Fibroblast of villous mesenchyme (primary cell): ENCODE results near the gene GDNF.

- CAGE, long polyA plus RNA = no peak
Observed at GRCh38 chr5:36689095-36689683, 82.8 kb downstream of the SLC1A3 start.

DNA sequence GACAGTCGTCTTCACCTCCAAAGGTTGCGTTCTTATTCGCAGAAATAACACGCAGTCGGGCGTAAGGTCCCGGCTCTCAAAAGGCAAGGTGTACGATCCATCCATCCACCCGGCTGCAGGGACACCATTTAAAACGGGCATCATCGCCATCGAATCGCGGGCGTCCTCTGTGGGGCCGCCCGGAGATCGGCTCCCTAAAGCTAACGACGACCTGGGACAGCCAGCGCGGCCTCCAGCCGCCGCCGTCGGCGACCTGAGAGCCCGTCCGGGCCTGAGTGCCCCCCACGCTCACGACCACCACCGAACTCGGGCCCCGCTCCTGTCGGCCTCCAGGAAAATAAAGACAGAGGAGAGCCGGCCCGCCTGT, 442 bp upstream of the NIPBL start:
- CAGE, long polyA plus RNA = no peak

DNA sequence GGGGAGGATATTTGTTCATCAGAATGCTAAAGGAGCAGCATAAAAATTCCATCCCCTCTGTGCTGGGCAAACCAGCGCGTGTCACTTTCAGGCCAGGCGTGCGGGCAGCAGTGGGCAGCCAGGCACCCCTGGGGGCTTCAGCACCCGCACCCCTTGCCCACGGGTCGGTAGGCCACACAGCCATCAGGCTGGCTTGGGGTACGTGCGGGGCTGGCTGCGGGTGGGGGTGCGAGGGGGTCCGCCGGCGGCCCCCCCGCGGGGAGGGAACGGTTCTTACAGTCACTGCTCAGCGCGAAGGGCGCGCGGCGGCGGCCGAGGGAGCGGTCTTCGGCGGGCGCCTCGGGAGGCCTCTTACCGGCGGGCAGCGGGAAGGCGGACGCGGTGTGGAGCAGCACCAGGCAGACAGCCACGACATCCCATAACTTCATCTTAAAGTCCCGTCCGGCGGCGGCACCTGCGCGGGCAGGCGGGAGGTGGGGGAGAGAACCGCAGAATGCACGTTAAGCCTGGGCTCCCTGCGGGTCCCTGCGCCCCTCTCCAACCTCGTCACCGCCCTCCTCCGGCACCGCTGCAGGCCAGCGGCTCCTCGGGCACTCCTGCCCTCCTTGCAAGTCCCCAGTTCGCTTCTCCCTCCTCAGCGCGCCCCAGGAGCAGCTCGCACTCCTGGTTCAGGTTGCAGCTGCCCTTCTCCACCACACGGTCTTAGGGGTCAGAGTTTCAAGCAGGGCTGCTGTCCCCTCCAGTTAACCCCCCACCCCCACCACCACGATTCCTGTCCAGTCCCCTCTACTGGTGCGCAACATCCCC, 5.3 kb downstream of the GDNF start:
- CAGE, long polyA plus RNA = no peak

DNA sequence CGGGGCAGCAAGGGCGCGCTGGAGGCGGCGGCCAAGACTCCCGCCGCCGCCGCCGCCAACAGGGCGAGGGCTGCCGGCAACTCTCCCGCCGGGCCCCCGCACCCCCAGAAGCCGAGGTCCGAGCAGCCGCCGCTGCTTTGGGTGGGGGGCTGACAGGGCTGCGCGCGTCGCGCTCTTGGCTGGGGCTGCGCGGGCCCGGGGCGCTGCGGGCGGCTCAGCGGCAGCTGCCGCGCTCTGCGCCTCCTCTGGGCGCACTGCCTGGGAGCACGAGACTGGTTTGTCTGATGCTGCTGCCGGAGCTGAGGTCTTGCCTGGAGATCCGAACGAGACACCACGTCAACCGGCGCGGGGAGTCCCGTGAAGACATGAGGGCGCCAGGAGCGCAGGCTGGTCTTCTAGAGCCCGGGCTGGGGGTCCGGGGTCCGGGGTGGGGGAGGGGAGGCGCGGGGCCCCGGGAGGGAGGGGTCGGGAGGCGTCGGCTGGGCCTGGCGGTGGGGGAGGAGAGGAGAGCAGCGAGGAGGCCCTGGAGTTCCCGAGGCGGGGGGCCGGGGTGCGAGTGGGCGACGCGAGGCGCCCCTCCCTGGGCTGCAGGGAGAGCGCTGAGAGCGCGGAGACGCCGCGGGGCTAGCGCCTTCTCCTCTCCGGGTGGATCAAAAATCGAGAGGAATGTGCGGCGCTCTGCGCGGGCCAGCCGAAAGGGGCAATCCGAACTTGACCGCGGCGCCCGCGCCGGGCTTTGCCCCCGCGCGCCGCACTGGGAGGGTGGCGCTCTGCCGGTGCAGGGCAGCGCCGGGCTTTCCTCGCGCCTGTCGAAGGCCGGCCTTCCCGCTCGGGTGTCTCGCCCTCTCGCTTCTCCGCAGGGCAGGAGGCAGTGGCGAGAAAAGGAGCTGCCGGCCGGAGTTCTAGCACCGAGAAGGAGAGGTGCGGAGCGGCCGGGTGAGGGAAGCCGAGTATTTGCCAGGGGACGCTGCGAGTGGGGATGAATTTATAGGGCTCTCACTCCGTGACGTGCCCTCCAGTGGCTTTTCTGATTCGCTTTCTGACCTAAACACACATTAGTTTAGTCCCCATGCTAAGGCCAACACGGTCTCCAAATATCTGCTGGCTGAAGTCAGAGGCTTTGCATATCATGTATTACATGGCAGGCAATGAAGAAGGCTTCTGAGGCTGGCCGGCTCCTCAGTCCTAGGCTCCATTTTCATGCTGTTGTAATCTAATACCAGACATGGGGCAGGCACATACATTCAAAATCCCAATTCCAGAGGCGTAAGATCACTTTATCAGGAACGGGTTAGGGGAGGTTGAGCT, at the start of gene GDNF:
Gene GDNF, minus strand, starts transcription at position 389 of the 1,308 bp plus-strand sequence.
- CAGE, long polyA plus RNA = no peak

DNA sequence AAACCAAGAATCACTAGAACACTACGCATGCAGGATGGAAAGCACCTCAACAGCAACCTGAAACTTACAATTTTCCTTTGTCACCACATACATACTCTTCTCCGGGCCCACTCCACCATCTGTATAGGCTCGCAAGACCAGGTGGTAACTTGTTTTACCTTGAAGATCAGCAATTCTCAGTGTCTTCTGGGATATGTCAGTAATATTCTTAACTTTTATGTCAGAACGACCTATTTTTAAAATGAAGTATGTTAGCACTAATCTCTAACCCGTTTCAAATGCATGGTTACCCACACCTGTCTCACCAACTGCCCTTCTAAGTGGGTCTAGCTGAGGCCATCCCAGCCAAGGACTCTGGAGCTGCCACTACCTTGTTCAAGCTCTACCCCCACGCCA, 70.7 kb downstream of the LIFR start:
- CAGE, long polyA plus RNA = no peak

DNA sequence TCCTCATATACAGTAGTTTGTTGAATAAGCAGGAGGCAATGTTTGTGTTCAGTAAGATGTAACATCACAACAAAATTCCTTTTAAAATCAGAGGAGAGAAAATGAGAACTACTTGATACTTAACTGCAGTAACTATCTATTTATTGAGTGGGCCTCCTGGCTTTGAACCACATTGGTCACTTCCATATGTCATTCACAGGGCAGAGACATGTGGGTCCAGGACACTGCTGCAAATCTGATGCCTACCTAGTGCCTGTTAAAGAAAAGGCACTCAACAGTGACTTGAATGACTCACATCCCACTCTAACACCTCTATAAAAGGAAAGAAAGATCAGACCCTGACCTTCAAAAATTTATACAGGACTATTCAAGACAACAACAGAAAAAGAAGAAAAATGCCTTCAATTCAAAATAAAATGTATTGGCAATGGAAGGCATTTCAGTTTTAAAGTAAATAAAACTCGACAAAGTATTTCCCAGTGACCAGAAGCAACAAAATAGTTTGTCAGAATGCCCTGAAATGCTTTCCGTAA, 8.1 kb downstream of the LIFR start:
- CAGE, long polyA plus RNA = no peak

DNA sequence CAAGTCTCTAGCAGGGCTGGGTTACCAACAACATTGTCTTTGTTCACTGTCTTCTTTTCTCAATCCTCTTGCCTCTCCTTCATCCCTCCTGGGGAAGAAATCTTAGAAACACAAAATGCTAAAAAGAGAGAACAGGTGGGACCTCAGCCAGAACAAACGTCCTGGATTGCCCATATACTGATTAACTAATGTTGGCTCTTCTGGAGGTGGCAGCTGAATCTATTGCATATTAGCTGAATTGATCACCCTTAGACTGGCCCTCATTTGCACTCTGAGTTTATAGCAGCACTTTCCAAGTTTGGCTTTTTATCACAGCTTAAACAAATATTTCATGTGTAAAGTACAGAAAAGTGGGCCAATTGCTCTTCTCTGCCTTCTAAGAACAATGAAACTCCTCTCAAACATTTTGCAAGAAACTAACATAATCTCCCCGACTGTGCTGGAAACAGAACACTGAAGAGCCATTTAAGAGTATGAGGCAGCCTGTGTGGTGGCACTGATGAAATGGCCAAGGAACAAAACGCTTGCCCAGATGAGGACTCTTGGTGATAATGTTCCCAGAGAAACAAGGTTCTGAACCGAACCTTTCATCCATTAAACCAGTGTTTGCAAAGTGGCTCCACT, 83.0 kb upstream of the LIFR start:
- CAGE, long polyA plus RNA = no peak

GRCh38 chr5:38650196-38650549, 93.7 kb upstream of the LIFR start:
- CAGE, long polyA plus RNA = no peak

DNA sequence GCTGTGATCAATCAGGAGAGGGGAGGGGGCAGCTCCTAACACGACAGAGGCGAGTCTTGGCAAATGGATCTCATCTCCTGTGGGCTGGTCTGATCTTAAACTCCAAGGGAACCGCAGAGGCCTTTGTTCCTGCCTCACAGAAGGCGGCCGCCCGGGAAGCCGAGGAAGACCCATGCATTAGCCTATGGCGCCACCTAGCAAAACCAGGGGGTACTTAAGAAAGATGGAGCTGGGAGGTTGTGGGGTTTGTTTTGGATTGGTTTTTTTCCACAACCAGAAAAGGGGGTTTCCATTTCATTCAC, 36.1 kb upstream of the OSMR start:
- CAGE, long polyA plus RNA = no peak

- CAGE, long polyA plus RNA = no peak
Observed at GRCh38 chr5:38825533-38825839, 20.3 kb upstream of the OSMR start.

GRCh38 chr5:38871971-38872629, 26.3 kb downstream of the OSMR start:
- CAGE, long polyA plus RNA = no peak

DNA sequence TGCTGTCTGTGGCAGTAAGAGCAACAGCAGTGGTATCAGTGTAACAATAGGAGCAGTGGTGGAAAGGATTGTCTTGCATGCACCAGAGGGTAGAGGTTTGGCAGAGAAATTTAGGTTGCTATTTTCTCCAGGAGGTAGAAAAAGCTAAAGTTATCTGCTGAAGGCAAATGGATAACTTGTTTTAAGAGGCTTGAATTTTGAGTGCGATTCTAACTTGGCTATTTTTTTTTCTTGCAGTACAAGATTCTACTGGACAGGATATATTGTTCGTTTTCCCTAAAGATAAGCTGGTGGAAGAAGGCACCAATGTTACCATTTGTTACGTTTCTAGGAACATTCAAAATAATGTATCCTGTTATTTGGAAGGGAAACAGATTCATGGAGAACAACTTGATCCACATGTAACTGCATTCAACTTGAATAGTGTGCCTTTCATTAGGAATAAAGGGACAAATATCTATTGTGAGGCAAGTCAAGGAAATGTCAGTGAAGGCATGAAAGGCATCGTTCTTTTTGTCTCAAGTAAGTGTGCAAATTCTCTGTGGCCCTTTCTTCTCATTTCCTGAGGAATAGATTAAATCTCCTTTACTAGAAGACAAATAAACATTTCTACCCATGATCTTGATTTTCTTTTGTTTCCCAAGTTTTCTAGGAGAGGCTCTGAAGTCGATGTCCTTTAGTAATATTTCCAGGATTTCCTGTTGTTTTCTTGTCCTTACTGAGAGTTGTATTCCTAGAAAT, 37.9 kb downstream of the OSMR start:
- CAGE, long polyA plus RNA = no peak

DNA sequence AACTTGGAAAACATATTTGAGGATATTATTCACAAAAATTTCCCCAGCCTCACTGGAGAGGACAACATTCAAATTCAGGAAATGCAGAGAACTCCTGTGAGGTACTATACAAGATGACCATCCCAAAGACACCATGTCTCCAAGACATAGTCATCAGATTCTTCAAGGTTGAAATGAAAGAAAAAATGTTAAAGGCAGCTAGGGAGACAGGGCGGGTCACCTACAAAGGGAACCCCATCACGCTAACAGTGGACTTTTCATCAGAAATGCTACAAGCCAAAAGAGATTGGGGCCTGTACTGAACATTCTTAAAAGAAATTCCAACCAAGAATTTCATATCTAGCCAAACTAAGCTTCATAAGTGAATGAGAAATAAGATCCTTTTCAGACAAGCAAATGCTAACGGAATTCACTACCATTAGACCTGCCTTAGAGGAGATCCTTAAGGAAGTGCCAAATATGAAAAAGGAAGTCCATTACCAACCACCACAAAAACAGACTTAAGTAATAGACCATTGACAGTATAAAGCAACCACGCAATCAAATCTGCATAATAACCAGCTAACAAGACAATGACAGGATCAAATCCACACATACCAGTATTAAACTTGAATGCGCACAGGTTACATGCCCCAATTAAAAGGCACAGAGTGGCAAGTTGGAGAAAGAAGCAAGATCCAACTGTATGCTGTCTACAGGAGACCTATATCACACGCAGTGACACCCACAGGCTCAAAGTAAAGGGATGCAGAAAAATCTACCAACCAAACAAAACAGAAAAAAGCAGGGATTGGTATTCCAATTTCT, 63.7 kb downstream of the OSMR start:
- CAGE, long polyA plus RNA = no peak

GRCh38 chr5:38956577-38957330, 110.9 kb downstream of the OSMR start:
- CAGE, long polyA plus RNA = no peak

GRCh38 chr5:38990743-38991286, 83.4 kb downstream of the RICTOR start:
- CAGE, long polyA plus RNA = no peak

DNA sequence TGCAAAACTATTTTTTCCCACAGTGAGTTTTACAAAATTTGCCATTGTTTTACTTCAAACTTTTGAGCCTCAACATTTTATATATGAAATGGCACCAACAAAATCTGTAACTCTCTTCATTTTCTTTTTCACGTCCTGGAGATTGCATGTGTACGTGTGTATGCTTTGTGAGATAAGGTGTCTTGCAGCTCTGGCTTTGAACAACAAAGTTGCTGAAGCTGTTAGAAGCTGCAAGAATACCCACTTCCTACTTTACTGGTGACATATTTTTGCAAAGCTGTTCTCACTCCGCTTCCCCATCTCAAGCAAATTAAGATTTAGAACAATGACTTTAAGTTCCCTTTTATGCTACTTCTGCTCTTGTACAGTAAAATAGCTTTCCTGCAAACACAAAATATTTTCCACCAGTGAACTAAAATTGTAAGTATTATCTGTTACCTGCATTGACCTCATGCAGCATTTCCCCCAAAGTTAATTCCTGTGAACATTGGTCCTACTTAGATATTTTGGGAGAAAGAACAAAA, 41.7 kb downstream of the FYB1 start:
- CAGE, long polyA plus RNA = no peak

DNA sequence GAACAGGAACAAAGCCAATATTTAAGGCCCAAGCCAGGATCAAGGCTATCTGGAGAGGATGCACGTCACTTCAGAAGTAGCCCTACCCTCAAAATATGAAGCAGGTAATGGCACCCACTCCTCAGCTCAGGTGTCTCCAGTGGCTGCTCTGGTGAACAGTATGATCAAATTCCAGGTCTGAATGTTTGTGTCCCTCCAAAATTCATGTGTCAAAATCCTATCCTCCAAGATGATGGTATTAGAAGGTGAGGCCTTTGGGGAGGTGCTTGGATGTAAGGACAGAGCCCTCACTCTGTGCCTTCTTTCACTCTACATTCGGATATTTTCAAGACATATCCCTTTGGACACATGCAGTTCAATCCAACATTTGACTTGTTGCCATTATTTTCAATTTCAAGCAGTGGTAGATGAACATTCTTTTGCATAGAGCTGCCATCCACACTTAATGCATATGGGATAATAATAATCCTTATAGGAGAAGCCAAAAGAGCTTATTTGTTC, 44.5 kb upstream of the FYB1 start:
- CAGE, long polyA plus RNA = no peak

DNA sequence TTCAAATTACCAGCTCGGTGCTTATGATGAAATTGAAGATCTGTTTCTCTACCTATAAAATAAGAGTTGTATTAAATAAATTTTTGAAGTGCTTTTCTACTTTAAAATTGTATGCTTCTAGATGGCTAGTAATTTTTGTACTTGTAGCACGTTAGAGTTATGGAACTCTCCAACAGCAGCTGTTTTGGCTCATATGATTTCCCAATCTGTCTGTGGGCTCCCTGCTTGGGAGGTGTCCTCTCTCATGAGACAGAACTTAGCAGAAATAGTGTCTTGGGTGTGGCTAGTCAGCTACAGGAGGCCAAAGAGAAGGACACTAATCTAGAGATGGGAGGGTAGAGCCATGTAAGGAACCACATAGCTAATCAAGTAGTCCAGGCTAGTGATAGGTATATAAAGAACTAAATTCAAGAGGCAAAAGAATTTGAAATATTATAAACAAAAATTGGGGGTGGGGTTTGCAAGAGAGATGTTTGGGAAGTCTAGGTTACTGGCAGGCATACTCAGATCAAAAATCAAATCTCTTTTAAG, 78.4 kb upstream of the DAB2 start:
- CAGE, long polyA plus RNA = no peak

GRCh38 chr5:39543176-39543831, 118.5 kb upstream of the DAB2 start:
- CAGE, long polyA plus RNA = no peak

- CAGE, long polyA plus RNA = no peak
Observed at GRCh38 chr5:39624400-39624956, 199.7 kb upstream of the DAB2 start.